UCH-1 (cell line): ENCODE data around the gene CNIH1.

- RRBS, result no CpG with 5 or more reads among the region's 6 CpGs
These were observed 73.3 kb upstream of the GNPNAT1 start for GRCh38 chr14:52864630-52865146.

GRCh38 chr14:52951998-52952809, 1.4 kb upstream of the FERMT2 start:
- RRBS, result no CpG with 5 or more reads among the region's 13 CpGs

DNA sequence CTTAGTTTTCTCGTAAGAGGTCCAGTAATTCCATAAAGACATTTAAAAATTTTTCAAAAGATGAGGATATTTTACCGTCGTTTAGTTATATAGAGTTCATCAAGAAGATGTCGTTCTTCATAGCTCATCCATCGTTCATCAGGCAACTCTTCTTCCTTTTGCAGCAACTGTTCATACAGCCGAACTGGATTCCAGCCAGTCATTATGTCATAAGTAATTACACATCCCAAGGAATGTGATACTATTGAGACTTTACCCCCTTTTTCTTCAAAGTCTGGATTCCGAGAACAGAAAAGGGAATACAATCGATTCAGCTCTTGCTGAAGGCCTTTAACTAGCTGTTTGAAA, 90.3 kb downstream of the DDHD1 start:
- RRBS, result no CpG with 5 or more reads among the region's 8 CpGs

- RRBS, result no CpG with 5 or more reads among the region's 6 CpGs
These were observed 2.9 kb downstream of the DDHD1 start for GRCh38 chr14:53150054-53150765.

DNA sequence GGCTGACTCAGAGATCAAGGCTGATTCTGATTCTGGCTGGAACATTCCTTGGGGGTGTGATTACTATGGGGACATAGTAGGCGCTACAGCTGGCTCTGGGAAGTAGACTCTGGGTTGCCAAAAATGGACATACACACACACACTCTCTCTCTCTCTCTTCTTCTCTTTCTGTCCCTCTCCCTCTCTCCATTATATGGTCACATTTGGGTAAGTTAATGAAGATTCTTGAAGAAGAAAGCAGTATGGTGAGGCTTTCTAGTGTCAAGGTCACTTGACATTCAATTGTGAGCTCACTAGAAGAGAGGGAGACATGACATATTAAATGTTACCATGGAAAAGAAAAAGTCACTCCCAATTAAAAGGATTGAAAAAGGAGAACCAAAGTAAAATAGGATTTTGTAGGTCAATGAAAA, 174.7 kb upstream of the DDHD1 start:
- RRBS, result no CpG with 5 or more reads among the region's 1 CpG

DNA sequence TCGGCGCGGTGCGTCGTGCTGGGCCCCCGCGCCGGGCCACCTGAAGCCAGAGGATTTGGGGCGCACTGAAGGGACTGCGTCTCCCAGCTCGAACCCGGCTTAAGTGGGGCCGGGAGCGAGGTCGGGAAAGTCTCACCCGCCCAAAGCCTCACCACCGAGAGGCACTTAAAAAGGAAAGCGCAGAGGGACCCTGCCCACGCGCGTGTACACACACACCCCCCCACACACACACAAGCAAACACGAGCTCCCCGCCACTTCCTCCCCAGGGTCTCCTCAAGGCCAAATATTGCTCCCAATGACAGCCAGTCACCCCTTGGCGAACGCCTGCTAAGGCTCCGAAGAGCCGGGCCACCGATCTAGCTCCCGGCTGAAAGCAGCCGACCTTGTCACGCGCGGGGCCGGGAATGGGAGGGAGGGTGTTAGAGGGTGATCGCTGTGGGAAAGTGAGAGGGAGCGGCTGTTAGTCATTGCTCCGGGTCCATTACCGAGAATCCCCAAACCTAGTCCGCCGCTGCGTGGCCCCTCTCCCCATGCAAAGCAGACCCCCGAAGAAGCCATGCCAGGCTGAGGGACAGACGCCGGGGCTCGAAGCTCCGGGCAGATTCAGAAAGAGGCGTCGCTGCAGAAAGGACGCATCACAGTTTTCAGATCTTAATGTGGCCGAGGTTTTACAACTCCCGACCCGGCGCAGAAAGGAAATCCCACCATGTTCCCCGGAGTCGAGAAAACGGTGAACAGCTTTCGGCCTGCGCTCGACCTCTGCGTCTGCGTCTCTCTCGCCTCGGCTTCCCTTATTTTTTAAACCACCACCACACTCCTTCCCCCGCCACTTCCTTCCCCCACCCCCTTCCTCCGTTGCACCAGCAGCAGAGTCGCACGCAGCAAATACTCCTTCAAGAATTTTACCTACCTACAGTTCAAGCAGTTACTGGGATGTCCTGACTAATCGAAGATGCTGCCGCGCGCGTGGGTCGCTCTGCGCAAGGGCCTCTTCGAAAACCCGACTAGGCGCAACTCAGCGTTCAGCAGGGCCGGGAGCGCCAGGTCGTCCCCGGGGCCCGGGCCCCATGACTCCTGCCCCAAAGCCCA, 2.6 kb downstream of the BMP4 start:
- RRBS, result 4% methylated on average over 28 of the region's 83 CpGs

DNA sequence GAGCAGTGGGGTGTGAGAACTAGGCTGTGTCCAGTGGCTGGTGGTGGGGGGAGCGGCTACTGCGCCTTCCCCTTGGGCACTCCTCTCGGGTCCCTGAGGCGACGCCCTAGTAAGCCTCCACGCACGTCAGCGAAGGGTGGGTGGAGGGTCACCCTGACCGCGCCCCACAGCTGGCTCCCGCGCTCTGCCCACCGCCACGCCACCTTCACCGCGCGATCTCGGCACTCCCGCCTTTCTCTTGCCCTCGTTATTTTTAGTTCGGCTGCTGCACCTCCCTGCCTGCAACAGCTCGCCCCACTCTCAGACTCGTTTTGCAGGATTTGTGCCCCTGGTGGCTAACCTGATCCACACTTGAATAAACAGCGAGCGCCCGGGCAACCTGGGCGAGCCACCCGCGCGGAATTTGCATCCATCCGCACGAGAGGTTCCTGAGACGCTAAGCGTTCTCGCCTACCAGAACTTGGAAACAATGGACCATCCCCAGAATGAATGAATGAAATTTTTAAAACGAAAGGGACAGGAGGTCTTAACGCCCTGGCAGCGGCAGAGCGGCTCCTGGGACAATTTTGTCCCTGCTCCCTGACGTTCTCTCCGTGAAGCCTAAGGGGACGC, 7.0 kb upstream of the BMP4 start:
- RRBS, result no CpG with 5 or more reads among the region's 42 CpGs

GRCh38 chr14:54211495-54211861, 185.3 kb upstream of the CDKN3 start:
- RRBS, result no CpG with 5 or more reads among the region's 2 CpGs

DNA sequence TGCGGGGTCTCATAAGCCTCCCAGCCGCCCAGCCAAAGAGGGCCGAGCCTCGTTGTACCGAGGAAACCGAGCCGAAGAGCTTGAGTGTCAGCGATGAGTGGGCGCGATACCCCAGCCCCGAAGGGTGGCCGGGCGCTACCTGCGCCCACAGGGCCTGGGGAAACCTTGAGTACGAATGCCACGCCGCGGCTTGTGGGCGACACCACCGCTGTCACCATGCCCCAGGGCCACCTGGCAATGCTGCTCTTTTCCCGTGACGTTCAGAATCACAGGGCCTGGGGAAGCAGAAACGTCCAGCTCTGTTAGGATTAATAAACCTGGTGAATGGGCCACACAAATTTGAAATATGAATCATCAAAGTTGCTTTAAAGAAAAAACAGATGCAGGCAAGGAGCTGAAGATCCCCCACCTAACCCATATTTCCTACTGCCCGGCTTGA, 541 bp downstream of the CDKN3 start:
- RRBS, result 38% methylated on average over 1 of the region's 24 CpGs

GRCh38 chr14:54440805-54441858, at the start of gene CNIH1:
TSS of gene CNIH1 (minus strand) at chr14:54441374.
- RRBS, result 3% methylated on average over 22 of the region's 101 CpGs

- RRBS, result no CpG with 5 or more reads among the region's 11 CpGs
These were observed 6.0 kb upstream of the CNIH1 start for GRCh38 chr14:54447034-54447725.

DNA sequence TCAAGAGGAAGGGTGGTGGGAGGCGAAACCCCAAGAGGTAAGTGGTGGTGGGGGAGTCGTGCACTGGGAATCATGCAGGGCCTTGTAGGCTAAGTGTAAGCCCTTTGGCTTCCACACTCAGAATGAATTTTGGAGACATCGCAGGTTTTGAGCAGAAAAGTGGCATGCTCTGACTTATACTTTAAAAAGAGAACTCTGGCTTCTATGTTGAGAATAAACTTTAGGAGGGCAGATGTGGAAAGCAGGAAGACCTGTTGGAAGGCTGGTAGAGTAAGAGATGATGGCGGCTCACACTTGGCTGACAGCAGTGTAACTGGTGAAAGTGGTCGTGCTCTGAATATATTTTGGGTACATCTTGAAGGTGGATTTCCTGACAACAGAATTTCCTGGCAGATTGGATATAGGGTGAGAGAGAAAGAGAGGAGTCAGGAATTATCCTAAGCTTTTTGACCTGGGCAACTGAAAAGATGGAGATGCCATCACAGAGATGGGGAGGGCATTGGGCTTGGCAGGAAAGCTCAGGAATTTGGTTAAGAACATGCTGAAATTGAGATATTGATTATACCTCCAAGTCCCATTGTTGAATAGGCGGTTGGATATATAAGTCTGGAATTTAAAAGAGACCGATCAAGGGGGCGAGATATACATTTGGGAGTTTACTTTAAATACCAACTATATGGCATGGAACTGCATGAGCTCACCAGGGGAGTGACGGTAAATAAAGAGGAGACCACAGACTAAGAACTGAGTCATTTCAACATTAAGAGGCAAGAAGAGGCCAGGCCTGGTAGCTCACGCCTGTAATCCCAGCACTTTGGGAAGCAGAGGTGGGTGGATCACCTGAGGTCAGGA, 69.6 kb downstream of the SAMD4A start:
- RRBS, result no CpG with 5 or more reads among the region's 10 CpGs

DNA sequence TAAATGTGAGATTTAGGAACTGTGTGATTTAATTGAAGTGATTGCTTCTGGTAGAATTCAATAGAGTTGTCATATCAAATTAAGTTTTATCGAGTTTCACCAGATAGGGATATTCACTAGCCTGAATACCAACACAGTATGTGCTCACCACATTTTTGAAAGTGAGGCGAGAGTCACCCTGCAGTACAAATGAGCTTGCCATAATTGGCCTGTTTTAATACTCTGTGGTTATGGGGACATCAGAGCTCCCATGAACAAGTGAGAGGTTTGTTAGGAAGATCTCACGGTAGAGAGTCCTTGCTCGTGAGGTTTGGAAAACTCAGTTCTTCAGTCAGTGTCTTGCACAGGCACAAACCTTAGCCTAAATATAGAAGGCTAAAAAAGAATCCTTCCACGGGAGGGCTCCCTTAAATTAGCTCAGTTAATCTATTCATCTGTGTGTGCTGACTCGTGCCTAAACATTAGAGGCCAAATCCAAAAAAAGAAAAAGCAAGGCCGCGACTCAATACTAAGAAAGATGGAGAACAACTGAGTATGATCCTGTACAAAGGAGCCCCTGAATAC, 108.7 kb downstream of the SAMD4A start:
- RRBS, result no CpG with 5 or more reads among the region's 8 CpGs

DNA sequence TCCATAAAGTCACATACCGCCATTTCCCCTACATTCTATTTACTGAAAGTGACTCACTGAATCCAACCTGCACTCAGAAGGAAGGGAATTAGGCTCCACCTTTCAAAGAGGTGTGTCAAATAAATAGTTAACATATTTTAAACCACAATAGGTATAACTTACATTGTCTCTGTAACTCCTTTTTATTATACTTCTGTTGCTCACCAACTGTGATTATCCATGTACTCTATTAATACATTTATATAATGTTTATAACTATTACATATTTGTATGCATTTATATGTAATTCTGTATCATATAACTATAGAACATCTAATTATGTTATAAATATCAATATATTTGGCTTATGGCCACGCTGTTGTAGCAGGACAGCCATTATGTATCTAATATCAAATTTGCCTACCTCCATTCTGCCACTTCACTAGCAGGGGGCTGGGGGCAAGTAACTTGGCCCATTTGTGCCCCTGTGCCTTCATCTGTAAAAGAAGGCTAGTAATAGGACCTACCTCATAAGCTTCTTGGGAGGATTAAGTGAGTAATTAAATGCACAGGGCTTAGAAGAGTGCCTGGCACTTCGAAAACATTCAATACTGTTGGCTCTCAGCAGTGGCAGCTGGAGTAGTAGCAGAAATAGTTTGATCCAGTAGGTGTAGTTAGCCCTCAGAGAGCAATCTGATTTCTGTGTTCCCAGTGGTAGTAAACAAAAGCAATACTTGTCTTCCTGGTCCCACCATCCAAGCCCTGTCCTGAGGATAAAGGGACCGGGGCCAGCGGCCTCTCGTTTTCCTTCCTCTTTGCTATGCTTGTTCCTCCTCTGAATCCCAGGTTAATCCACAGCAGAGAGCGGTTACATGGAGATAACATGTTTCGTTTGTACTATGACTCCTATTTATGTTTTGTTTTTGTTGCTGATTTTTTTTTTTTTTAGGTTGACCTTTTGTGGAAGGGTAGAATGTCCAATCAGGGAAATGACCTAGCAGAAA, 131.4 kb downstream of the SAMD4A start:
- RRBS, result no CpG with 5 or more reads among the region's 8 CpGs

GRCh38 chr14:54701749-54702674, 135.1 kb downstream of the SAMD4A start:
- RRBS, result no CpG with 5 or more reads among the region's 17 CpGs

GRCh38 chr14:54718983-54719241, 152.0 kb downstream of the SAMD4A start:
- RRBS, result no CpG with 5 or more reads among the region's 2 CpGs

DNA sequence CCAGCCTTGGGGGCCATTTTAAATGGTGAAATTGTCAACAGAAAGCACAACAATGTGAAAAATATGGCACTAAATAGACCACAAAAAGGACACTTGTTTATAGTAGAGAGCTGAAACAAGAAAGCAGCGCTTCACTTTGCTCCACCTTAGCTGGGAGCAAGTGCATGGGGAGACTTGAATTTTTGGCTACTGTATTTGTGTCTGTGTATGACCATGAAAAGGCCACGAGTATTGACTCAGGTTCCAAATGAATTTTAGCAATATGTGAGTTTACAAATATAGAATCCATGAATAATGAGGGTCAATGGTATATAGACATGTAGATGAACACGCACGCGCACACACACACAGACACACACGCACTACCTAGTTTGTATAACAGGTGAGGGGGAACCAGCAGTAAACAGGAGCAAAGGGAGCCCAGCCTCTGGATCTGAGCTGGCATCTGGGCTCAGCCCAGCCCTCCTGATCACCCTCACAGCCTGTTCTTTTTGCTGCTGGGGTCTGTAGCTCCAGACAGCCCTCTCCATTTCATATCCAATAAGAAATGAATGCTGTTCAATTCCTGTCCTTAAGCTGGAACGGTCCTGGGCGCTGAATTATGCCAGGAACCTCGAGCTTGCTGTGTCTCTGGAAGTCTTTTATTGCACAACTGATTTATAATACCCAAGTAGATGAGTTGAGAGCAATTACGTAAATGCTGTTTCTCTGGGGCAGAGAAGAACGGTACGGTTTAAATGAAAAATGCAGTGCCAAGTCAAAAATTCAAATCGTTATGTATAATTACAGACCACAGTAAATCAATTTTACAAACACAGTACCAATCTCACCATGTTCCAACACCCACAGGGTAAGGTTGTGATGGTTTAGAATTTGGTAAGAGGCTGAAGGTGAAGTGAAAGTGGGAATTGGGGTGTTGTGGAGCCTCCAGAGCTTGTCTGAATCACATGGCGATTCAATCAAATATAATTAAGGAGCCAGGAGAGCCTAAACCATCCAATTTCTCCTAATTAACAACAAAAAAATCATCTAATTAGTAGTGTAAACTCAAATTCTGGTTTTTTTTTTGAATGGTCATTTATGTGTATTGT, 160.9 kb downstream of the SAMD4A start:
- RRBS, result no CpG with 5 or more reads among the region's 14 CpGs

- RRBS, result no CpG with 5 or more reads among the region's 3 CpGs
These were observed 63.0 kb downstream of the GCH1 start for GRCh38 chr14:54839605-54840092.

- RRBS, result no CpG with 5 or more reads among the region's 3 CpGs
These were observed 20.6 kb downstream of the GCH1 start for GRCh38 chr14:54881999-54882390.

DNA sequence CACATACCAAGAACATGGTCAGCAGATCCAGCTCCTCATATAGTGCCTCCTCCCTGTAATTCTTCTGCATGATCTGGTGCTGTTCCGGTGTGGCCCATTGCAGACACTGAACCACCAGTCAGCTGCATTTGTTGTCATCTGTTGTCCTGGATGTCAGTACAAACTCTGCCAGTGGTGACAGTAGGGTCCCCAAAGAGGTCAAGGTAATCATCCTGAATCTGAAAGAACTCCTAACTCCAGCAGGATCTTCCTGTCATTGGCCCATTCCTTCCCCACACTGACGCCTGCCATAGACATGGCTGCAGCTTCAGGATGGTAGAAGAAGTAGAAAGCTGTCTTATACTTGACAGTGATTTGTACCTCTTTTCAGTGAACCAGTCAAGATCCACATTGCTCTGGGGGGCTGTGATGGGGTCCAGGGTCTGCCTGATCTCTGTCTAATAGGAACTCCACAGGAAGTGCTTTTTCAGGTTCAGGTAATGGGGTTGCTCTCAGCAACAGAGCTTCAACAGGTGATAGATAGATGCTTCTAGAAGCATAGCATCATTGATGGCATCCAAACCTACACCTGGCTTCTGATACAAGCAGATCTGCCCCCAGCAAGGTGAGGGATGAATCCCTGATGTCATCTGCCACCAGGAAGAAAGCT, 17.5 kb downstream of the GCH1 start:
- RRBS, result no CpG with 5 or more reads among the region's 2 CpGs